OVCAR3 (cell line): ENCODE measurements around the gene CCL7.

DNA sequence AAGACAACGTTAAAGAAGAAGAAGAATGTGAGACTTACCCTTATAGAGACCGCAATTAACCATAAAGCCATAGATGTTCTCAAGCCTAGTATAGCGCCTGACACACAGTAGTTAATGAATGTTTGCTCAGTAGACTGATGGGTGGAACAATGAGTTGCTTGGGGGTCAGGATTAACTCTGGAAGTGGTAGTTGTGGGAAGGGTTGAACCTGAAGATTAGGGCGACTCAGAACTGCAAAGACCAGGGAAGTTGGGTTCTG is 40.8 kb upstream of the PSMD11 start:
- RRBS, result no CpG with 5 or more reads among the region's 4 CpGs

DNA sequence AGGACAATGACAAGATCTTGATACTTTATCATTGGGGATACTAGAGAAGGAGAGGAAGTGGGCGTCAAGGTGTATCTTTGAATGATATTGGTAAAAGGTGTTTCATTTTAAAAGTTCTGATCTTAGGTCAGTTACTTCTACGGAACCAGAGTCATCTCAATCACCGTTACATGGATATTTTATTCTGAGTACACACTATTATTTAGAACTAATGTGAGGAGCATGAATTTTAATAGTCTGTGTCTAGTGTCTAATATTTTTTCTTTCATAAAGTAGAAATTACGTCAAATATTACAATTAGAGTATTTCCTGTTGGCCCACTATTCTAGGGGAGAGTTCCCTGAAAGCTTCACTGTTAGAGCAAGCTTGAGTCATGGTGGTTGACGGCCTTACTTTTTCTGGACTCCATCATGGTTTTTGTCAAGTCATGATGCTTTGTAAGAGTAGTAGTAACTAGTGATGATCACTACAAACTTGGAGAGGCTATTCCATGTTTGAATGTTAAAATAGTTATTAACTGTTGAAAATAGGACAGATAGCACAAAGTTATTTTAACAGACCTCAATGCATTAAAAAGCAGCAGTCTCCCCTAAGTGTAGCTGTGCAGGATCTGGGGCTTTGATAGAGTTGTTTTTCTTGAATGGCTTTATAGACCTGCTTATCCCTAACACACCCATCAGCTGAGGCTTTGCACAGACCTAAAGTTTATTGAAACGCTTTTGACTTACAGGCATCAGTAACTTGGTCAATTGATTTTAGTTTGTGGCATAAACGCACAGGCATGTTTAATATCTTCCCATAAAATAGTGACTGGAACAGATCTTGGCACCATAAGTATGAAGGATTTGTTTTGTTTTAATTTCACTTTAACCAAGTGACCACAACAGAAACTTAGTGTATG is 1.7 kb downstream of the PSMD11 start:
- RRBS, result no CpG with 5 or more reads among the region's 7 CpGs

DNA sequence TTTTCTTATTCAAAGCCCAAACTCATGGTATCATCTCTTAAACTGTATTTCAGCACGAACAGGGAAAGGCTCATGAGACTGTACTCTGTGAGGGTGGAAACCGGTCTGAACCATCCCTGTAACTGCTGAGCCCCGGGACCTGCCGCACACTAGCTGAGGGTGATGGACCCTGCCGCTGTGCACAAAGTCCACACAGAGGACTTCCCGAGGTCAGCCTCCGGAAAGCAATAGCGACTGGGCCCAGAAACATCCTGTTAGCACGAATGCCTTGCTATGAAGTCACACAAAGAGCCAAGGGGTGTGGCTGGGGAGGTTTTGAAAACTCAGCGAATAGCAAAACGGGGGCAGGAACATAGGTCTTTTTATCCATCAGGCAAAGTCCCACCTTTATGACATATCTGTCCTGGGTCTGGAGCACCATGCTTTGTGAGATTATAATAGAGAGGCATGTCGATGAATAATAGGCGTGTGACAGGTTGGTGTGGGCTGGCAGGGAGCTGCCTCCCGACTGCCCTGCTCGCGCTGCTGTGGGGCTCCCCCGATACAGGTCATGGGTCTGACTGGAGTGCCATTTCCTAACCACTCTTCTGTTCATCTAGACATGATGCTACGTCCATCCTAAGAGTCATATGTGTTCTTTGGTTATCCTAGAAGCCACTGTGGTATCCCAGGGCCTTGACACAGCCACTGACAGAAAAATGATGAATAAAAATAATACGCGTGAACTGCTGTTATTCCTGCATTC is 33.5 kb downstream of the CDK5R1 start:
- RRBS, result 79% methylated on average over 4 of the region's 20 CpGs

DNA sequence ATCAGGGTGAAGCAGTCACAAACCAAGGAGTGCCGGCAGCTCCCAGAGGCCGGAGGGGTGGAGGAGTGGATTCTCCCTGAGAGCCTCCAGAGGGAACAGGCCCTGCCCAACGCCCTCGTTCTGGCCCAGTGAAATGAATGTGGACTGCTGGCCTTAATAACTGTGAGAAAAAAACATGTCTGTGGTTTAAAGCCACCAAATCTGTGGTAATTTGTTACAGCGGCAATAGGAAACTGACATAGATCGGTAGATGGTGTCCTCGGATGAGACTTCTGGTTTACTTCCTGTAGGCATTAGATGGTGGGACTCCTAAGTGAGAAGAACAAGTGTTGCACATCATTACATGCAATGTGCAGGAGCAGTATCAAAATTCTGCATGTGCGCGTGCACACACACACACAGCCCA is 42.0 kb downstream of the CDK5R1 start:
- RRBS, result no CpG with 5 or more reads among the region's 9 CpGs

DNA sequence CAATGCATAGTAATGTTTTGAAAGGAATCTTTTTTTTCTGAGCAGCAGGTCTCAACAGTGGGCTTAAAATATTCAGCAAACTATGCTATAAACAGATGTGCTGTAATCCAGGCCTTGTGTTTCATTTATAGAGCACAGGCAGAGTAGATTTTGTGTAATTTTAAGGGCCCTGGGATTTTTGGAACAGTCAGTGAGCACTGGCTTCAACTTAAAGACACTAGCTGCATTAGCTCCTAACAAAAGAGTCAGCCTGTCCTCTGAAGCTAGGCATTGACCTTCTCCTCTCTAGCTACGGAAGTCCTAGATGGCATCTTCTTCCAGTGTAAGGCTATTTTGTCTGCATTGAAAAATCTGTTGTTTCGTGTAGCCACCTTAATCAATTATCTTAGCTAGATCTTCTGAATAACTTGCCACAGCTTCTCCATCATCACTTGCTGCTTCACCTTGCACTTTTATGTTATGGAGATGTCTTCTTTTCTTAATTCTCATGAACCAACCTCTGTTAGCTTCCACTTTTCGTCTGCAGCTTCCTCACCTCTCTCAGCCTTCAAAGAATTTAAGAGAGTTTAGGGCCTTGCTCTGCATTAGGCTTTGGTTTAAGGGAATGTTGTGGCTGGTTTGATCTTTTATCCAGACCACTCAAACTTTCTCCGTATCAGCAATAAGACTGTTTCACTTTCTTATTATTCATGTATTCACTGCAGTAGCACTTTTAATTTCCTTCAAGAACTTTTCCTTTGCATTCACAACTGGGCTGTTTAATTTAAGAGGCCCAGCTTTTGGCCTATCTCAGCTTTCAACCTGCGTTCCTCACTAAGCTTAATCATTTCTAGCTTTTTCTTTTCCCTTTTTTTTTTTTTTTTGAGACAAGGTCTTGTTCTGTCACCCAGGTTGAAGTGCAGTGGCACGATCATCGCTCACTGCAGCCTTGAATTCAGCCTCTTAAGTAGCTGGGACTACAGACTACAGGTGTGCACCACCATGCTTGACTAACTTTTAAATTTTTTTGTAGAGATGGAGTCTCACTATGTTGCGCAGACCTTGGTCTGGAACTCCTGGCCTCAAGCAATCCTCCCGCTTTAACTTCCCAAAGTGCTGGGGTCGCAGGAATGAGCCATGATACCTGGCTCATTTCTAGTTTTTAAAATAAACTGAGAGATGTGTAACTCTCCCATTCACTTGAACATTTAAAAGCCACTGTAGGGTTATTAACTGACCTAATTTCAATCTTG is 113.7 kb downstream of the CDK5R1 start:
- RRBS, result no CpG with 5 or more reads among the region's 10 CpGs

DNA sequence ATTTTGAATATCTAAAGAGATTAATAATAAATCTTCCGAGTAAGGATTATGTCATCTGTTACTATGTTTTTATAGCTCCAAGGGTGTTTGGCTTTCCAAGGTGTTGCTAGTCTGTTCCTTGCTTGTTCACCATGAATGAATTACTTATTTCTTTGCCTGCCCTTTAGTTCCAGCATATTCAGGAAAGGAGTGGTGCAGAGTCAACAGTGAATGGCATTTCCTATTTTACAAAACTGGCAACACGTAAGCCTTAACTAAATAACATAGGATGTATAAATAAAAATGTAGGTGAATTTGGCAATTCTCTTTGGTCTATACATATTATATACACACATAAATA is 70.3 kb downstream of the MYO1D start:
- RRBS, result no CpG with 5 or more reads among the region's 2 CpGs

DNA sequence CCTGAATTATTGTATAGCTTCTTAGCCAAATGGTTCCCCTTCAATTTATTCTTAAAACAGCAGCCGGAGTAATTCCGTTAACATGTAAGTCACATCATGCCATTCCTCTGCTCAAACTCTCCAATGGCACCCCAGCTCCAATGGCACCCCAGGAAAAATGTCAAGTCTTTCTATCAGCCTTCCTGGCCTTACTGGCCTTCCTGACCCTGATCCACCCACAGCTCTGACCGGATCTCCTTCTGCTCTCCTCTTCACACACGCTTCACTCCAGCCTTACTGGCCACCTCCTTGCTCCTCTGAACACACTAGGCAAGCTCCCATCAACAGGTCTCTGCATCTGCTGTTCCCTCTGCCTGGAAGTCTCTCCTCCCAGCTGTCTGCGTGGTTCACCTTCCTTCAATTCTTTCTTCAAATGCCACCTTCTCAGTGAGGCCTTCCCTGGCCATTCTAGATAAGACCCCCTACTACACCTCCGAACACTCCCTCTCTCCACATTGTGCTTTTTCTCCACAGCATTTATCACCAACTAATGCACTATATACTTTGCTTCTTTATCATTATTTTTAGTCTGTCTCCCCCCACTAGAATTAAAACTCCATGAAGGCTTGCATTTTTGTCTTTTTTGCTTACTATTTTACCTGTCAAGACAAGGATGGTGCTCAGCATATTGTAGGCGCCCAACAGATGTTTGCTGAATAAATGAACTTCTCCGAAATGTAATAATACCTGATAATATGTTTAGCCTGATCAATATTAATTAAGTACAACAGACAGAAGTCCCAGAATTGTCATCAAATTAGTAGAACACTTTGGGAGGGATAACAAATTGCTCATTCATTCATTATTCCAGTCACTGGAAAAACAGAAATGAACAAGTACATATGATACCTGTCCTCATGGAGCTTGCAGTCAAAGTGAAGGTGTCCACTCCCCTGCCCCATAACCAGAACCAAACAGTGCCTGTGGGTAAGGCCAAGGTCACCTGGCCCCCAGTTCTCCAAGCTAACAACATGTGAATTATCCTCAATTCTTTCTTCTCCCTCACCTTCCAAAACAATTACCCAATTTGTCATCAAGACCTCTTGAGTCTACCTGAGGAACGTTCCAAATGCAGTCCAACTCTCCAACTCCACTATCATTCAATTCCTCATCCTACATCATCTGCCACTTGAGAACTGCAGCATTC is 43.1 kb downstream of the MYO1D start:
- RRBS, result no CpG with 5 or more reads among the region's 9 CpGs

- RRBS, result no CpG with 5 or more reads among the region's 2 CpGs
These were observed 22.7 kb downstream of the MYO1D start for GRCh38 chr17:32854055-32854733.

DNA sequence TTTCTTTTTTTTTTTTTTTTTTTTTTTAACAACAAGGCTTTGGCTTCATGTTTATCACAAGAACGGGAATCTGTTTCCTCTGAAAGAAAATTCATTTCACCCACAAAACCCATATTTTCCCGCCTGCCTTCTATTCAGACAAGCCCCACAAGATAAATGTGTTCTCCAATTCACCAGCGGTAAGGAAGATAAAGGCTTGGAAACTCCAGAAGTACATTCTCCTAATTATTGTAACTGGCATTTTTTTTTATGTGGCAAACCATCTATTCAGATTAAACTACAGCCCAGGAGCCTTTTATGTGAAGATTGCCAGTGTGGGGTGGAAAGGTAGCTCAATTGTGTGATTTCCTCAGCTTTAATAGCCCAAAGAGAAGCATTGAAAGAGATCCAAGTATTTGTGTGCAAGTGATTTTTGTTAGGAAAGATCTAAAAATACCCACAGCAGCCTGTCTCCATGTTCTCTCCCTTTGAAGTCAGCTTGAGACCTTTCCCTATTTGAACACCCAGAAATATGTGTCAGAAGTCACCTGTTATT is 451.4 kb upstream of the CCL2 start:
- RRBS, result no CpG with 5 or more reads among the region's 3 CpGs

DNA sequence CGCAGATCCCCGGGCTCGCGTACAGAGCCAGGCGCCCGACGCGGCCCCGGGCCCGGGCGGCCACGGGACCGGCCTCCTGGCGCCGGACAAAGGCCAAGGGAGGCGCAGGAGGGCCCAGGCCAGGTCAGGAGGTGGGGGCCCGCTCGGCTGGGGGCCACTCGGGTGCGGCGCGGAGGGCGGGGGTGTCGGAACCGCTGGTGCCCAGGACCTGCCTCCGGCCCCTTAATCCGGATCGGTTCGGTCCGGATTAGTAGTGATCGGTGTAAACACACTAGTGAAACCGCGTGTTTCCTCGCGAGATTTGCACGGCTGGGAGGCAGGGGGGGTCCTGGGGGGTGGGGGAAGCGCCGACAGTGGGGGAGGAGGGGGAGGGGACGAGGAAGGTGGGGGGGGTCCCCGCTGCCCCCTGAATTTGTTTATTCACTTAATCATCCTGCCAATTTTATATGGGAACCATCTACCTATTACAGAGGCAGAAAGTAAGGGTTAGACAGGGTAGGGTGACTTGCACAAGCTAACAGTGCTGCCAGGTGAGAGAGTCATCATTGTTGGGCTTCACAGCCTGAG is 214.9 kb upstream of the CCL2 start:
- RRBS, result no CpG with 5 or more reads among the region's 40 CpGs

DNA sequence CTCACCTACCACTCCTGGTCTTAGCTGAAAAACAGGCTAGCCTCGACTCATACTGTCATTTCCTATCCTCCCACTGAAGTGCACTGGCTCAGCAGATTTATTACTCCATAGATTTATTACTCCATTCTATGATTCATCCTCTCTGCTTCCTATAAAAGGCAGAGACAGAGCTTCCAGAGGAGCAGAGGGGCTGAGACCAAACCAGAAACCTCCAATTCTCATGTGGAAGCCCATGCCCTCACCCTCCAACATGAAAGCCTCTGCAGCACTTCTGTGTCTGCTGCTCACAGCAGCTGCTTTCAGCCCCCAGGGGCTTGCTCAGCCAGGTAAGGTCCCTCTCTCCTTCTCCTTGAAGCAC is at the start of gene CCL7:
Gene CCL7, plus strand, starts transcription at position 181 of the 358 bp plus-strand sequence.
- RRBS, result no CpG with 5 or more reads among the region's 1 CpG

GRCh38 chr17:34598359-34598745 is 19.0 kb downstream of the TMEM132E start:
- RRBS, result no CpG with 5 or more reads among the region's 2 CpGs

DNA sequence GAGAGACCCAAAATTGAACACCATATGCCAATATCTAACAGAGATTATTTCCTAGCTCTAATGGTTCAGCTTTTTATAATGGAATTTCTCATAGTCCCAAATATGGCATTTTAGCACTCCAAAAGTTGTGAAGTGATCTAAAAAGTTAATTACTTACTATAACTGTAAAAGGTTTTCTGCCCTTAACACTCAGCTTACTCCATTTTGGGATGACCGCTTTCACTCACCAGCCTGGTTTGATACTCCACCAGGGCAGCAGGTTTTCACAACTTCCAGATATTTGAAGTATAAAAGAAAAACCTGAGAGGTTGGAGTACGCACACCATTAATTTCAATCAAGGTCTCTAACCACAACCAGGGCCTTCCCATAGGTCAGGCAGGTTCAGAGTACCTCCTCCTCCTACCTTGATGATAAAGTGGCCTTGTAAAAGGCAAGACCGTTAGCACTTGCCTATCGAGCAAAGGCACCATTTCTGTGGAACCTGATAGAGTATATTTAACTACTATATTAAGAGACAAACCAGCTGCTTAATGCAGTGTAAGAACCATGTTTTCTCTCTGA is 3.5 kb downstream of the RFFL start:
- RRBS, result no CpG with 5 or more reads among the region's 4 CpGs

- RRBS, result no CpG with 5 or more reads among the region's 31 CpGs
These were observed 3.4 kb downstream of the UNC45B start for GRCh38 chr17:35150888-35151635.

DNA sequence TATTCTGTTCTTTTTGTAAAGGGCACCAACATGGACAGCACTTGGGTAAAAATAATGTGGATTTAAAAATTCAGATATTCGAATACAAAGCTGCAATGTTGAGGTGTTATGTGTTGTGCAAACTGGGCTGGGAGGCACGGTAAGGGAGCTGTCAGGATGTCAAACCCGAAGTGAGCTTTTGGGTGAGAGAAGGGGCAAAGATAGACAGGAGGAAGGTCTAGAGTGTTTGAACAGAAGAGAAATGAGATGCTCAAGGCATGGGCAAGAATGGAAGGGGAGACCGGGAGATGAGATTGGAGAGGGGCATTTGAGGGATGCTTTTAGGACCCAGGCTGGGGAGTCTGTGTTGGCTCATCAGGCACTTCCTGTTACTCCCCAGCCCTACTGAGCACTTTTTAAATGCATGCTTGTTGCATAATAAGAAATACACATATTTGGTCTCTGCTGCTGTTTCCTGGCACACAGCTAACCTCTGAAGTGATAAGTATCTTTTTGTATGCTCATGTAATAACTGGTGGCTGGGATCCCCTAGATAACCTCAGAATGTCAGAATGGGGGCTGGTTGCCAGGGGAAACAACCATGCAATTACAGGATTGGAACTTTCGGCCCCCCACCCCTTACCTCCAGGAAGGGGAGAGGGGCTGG is 13.7 kb downstream of the UNC45B start:
- RRBS, result no CpG with 5 or more reads among the region's 5 CpGs

GRCh38 chr17:35258476-35259312 is 15.8 kb downstream of the SLFN5 start:
- RRBS, result no CpG with 5 or more reads among the region's 9 CpGs

GRCh38 chr17:35409738-35410703 is 22.3 kb downstream of the SLFN12 start:
- RRBS, result no CpG with 5 or more reads among the region's 9 CpGs

DNA sequence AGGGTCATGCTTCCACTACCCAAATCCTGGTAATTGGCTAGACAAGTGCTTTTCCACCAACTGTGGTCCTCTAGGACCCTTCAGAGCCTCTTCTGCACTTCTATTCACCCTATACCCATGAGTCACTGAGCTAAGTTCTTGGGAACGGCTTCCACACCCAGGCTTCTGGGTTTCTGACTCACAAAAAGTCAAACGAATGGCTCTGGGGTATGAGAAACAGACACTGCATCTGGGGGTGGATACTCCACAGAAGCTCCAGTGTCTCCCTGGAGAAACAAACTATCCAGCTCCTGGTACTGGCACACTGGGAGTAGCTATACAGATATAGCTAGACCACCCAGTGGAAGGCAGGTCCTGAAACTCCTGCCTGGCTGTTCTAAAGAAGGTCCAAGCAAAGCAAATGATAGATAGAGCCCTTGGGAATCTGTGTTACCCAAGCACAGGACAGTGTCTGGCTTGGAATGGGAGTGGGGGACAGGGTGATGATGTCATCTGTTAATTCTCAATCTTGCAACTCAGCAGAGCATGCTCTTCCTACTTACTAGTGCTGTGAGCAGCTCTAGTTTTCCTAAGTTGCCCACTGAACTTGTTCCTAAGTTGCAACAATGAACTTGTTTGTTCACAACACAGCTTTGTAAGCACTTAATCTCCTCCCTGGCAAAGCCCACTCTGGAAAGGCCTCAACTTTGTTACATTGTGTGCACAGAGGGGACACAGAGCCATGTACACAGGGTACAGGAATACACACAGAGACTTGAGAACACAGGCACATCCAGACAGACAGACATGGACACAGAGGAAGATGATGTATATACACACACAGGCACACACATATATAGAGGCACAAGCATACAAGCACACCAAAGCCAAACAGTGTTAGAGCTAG is 6.8 kb downstream of the MMP28 start:
- RRBS, result no CpG with 5 or more reads among the region's 2 CpGs

DNA sequence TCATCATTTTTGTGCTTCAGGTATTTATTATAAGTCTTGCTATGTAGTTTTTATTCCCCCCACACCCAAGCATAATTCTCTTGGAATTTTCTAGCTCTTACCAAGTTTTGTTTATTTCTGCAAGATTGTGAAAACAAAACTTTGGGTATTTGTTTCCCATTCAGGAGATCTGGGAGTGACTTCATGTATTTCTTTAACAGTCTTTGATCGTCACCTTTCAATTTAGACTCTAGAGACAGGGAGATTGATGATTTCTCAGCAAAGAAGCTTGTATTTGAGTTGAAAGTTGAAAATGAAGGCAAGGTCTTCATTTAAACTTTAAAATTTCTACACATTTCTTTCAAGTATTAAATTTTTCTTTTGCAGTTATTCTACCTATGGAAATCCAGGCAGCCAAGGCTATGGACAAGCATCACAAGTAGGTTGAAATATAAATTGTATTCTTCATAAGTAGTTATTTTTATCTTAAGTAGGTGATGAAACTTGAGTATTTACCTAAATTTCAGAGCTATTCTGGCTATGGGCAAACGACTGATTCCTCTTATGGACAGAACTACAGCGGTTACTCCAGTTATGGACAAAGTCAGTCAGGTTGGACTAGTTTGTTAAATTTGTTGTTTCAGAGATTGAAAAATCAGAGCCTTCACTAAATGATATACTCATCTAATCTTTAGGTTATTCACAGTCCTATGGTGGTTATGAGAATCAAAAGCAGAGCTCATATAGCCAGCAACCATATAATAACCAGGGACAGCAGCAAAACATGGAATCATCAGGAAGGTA is 10.6 kb downstream of the TAF15 start:
- RRBS, result no CpG with 5 or more reads among the region's 3 CpGs

GRCh38 chr17:35847649-35848504 is 20.8 kb downstream of the HEATR9 start:
- RRBS, result no CpG with 5 or more reads among the region's 6 CpGs